Gallbladder (tissue), 1 donor: Measurements from ENCODE around the gene KIAA1549.

GRCh38 chr7:135152488-135153135, 4.7 kb downstream of the TMEM140 start:
- PRO-cap = no peak

DNA sequence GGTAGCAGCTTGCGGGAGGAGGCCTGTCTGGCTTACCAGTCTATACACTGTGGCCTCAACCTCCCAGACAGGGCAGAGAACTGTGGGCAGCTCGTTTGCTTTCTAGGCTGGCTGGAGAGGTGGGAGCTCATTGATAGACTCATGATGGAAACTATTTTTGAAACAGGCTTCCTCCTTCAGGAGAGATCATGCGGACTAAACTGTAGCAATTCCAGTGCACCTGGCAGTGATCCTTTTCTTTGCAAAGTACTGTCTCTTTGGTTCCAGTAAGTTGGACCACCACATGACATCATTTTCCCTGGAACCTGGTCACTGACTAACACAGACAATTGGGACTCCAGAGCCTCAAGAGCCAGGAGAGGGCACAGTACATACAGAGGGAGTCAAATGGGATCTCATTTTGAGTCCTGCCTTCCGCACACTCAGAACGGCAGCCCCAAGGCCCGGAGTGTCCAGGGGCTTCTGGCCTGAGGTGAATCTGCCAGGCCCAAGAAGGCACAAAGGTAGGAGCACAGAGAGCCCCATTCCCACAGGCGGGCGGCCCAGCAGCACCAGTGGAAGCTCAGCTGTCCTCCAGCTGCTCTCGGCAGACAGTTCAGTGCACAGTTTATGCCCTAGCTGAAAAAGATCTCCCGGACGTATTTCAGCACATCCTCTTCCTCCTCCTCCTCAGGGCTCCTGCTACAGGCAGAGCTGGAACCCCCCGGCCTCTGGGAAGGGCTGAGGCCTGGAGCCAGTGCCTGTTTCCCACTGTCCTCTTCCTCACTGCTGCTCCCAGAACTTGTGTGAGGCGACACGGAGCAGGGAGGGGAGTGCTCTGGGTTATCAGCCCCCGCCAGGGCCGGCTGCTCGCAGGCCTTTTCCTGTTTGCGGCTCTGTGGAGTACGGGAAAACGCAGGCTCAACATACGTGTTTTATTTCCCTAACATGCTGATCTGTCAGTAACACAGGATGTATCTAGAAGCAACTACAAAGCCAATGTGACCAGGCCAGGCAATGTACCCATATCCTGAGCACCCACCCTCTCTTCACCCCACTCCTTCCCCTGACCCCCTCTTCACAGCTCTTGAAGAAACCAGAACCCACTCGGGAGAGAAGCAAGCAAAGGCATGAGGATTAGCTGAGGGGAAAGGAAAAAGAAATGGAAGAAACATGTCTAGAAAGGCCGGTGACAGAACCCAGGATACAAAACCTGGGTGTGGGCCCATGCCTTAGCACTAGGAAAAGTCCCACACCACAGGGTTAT, 4.1 kb downstream of the CYREN start:
- PRO-cap = no peak

- PRO-cap = no peak
Observed at GRCh38 chr7:135508627-135509157, 1.2 kb downstream of the CNOT4 start.

GRCh38 chr7:135615811-135616257, 46.5 kb upstream of the STMP1 start:
- PRO-cap = no peak

DNA sequence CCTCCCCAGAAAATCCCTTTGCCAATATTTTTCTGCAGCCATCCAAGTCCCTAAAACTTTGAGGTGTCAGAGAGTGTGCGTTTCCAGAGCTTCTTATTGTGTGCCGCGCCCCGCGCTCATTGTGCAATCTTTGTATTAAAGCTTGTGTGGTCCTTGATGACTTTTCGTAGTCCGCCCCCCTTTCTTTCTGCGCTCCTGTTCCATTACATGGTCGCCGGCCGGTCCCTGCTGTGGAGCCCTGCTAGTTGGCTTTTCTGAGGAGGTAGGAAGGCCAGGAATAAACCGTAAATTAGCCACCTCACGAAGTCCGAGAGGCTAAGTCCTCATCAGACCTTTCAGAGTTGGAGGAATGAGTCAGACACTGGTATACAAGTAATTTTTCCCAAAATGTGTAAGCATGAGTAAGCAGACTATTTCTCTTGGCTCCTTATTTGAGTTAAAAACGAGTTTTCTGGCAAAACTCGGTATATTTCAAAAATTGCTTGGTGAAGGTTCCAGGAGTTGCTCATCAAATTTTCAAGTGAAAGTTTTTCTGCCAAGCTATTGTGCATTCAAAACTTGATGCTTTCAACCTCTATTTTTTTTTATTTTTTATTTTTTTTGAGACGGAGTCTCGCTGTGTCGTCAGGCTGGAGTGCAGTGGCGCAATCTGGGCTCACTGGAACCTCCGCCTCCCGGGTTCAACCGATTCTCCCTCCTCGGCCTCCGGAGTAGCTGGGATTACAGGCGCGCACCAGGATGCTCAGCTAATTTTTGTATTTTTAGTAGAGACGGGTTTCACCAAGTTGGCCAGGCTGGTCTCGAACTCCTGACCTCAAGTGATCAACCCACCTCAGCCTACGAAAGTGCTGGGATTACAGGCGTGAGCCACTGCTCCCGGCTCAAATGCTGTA, 694 bp downstream of the STMP1 start:
- PRO-cap = unidirectional peak, minus-strand start at position 279 of the sequence; unidirectional peak, minus-strand start at position 351 of the sequence

DNA sequence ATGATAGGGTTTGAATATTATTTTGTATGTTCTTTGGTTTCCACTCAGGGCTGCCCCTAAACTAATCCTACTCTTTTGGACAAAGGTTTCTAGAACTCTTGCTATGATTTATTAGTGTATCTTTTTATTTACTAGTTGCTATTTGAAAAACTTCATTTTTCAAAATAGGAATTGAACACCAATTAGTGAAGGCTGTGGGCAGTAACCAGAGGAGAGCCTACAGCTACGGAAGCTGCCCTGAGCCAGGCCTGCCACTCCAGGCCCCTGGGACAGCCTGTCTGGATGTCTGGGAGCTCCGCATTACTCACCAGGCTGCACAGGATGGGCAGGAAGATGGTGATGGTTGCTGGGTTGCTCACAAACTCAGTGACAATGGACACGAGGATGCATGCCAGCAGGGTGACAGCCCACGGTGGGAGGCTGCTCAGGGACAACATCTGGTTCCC, 22.9 kb downstream of the STMP1 start:
- PRO-cap = no peak

DNA sequence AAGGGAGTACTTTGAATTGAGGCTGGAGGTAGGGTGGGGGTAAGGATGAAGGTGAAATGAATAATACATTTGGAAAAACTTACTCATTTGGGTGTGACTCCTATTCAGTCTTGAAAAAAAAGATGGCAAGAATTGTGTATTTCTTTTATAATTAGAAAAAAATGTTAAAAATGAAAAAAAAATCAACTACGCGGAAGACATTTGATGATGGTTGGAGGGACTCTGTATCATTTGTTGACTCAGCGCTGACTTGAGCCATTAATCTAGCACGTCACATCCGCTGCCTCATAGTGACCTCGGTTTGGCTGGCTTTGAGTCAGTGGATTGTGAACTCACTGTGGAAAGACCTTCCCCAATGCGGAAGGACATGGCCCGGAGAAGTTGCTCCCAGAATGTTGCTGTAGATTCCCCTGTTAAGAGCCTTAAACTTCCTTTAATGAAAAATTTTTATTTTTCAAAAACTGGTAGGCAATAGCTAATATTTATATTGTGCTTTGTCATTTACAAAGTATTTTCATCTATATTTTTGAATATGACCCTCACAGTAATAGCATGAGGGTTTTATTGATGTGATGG, 2.7 kb downstream of the FAM180A start:
- PRO-cap = no peak

DNA sequence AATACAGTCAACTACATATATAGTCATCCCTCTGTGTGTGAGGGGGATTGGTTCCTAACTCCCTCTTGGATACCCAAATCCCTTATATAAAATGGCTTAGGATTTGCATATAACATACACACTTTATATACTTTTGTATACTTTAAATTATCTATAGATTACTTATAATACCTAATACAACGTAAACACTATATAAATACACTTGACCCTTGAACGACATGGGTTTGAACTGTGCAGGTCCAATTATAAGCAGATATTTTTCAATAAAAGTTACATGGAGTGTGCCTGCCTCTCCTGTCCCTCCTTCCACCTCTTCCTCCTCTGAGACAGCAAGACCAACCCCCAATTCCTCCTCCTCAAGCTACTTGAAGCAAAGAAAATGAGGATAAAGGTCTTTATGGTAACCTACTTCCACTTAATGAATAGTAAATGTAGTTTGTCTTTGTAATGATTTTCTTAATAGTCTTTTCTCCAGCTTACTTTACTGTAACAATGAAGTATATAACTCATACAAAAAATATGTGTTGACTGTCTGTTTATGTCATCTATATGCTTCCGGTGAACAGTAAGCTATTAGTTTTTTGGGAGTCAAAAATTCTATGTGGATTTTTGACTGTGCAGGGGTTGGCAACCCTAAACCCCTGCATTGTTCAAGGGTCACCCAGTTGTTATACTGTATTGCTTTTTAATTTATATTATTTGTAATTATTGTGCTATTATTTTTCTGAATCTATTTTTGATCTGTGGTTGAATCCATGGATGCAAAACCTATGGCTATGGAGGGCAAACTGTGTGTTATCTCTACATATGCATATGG, 39.5 kb downstream of the MTPN start:
- PRO-cap = no peak

- PRO-cap = no peak
Observed at GRCh38 chr7:137876336-137877271, 29.8 kb upstream of the DGKI start.

GRCh38 chr7:137932823-137934013, 68.7 kb downstream of the CREB3L2 start:
- PRO-cap = no peak

DNA sequence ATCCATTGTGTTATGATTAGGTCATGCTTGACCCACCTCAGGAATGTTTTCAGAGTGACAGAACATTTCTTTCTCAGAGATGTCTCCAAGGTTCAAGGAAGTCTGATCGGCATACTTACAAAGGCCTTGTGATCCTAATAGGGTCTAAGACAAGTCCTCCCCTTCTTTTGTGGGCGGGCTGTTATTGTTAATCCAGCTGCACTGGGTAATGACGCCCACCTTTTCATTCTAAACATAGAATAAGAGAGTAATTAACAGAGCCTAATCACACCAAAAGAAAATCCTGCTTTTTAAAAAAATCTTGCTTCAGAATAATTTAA, 110.8 kb downstream of the AKR1D1 start:
- PRO-cap = no peak

- PRO-cap = no peak
Observed at GRCh38 chr7:138890581-138891601, 90.3 kb downstream of the KIAA1549 start.

DNA sequence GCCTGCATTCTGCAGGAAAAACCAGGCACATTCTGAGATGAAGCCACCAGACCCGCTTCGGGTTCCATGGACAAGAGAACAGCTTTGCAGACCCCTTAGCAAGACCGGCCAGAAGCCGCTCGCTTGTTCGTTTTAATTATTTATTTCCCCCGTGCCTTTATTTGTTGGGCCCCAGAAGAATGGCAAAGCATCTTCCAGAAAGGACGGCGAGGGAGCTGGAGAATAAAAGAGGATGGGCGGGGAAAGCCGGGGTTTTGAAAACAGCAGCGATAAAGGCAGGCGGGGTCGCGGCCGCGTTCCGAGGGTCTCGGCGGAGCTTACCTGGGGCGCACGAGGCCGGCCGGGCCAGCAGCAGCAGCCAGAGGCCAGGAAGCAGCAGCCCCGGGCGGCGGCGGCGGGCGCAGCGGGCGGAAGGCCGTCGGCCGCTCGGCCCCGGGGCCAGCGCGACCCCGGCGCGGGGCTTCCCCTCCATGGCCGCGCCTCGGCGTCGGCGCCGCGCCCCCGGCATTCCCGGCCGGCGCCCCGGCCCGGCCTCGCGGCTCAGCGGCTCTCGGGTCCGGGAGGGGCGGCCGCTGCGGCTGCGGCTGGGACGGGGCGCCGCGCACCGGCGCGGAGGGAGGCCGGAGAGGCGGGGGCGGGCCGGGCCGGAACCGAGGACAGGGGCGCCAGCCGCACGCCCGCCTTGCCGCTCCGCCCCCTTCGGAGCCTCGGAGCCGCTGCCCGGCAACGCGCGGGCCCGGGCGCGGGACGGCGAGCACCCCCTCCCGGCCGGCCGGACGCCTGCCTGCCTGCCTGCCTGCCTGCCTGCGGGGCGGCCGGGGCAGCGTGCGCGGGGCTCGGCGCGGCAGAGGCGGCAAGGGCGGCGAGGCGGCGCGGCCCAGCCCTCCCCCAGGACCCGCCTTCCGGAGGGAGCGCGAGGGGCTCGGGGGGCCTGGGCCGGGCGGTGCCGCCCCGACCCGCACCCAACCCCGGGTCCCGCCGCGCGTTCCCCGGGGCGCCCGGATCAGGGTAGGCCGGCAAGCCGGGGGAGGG, at the start of gene KIAA1549:
Gene KIAA1549, minus strand, starts transcription at position 628 of the 1,032 bp plus-strand sequence.
- PRO-cap = bidirectional peak, plus-strand start at position 823 of the sequence, minus-strand start at position 622 of the sequence

GRCh38 chr7:139068335-139068896, 32.6 kb upstream of the ZC3HAV1L start:
- PRO-cap = no peak

- PRO-cap = no peak
Observed at GRCh38 chr7:139079708-139080464, 29.6 kb downstream of the ZC3HAV1 start.

DNA sequence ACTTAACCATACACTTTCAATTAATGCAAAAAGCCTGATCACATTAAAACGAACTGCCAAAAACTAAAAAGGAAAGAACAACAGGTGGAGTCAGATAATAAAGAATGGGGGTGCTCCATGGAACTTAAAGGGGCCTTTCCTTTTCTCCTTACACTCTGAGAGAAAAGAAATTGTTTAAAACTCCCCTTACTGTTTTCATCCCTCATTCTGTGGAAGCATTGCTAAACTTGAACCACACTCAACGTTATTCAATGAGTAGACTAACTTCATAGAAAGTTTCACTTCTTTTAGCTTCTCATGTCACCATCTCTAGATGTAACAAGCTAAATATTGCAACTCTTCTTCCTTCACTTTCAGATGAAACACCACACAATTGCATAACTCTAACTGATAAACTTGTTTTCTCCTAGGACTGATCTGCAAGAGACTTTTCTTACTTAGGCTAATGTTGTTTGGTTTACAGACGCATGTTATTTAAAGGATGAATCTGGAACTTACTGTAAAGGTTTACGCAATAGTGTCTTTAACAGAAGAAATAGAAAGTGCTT, 2.2 kb upstream of the TTC26 start:
- PRO-cap = no peak

GRCh38 chr7:139231975-139232190, 846 bp downstream of the UBN2 start:
- PRO-cap = no peak

DNA sequence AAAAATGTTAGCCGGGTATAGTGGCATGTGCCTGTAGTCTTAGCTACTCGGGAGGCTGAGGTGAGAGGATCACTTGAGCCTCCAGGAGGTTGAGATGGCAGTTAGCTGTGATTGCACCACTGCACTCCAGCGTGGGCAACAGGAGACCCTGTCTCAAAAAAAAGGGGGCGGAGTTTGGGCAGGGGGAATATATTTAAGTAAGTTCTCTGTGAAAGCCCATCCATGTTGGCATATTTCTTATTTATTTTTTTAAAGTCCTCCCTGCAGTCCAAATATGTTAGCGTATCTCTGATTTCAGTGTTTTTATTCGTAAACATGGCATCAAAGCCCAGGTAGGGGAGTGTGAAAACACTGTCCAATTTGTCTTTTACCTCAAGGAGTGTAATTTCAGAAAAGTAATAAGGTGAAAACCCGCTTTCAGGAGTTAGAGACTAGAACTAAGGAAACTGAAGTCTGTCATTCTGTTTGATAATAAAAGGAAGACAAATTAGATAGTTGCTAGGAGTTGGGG, 49.0 kb upstream of the FMC1 start:
- PRO-cap = no peak

DNA sequence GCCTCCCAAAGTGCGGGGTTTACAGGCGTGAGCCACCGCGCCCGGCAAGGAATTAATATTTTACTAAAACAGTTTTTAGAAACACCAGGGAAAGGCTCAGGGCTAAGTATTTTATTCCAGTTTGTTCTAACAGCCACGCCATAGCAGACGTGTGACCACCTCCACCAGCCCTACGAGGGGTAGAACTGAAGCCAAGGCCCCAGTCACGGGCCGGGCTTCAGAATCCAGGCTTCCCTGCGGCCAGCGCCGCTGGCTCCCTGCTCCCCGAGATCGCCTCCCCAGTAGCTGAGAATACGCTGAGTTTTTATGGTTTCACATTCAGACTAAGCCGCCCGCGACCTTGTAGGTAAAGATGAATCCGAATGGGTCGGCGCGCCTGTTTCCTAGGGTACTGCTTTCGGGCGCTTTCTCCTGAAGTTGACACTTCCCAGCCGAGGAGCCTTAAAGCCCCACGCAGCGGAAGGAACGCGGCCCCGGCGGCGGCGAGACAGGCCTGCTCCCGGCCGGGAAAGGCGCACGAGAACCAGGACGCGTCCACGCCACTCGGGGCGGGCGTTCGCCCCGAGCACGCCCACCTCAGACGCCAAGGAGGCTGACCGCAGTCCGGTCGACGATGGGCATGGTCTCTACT, 645 bp upstream of the LUC7L2 start:
- PRO-cap = unidirectional peak, plus-strand start at position 119 of the sequence; bidirectional peak, plus-strand start at position 579 of the sequence, minus-strand start at position 495 of the sequence

- PRO-cap = no peak
Observed at GRCh38 chr7:139371480-139371739, 11.7 kb downstream of the LUC7L2 start.